ENCODE measurements around the genes CDH1 and PDF.

- PRO-cap, 2 experiments = no peak in any of the 2 experiments
Measured at GRCh38 chr16:67860979-67861499, 11.8 kb upstream of the EDC4 start.

- PRO-cap, 2 experiments = no peak in any of the 2 experiments
Measured at GRCh38 chr16:67929998-67930389, 1.7 kb downstream of the CTRL start.

- PRO-cap, 2 experiments = no peak in any of the 2 experiments
Measured at GRCh38 chr16:67937181-67937525, 503 bp upstream of the PSMB10 start.

DNA sequence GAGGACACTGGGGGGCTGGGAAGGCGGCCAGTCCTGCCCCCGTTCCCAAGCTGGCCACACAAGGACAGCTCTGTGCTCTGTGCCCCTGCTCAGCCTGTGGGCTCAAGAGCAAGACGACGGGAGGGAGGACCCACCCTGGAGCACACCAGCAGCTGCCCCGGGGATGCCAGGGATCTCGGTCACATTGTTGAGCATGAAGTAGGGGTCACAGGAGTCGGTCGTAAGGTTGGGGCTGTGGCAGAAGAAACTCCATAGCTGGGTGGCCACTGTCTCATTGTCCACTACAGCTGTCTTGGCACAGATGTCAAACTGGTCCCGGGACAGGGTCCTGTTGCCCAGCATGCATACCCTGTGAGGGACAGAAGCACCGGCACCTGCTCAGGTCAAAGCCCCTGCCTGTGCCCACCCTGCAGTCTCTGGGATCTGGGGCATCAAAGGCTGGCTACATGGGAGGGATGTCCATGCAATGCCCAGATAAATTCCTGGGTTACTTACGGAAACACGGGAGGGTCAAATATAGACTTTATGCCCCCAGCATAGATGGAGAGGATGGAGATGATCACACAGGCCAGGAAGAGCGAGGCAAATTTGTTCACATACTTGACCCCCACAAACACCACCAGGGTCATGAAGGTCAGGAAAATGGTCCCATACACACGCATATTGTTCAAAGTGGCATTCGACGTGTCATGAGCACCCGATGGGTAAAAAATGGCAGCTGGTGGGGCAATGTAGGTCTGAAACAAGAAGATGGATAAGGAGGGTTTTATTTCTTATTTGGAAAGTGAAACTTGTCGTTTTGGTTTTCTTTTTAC lies 8.0 kb upstream of the LCAT start:
- PRO-cap, 2 experiments = no peak in any of the 2 experiments

GRCh38 chr16:67966738-67967298 lies 1.6 kb downstream of the SLC12A4 start:
- PRO-cap, 2 experiments = no peak in any of the 2 experiments

- PRO-cap, 2 experiments = no peak in any of the 2 experiments
Measured at GRCh38 chr16:67995888-67996197, 3.4 kb downstream of the DPEP2 start.

- PRO-cap, 2 experiments = no peak in any of the 2 experiments
Measured at GRCh38 chr16:68065686-68066260, 19.4 kb upstream of the NFATC3 start.

DNA sequence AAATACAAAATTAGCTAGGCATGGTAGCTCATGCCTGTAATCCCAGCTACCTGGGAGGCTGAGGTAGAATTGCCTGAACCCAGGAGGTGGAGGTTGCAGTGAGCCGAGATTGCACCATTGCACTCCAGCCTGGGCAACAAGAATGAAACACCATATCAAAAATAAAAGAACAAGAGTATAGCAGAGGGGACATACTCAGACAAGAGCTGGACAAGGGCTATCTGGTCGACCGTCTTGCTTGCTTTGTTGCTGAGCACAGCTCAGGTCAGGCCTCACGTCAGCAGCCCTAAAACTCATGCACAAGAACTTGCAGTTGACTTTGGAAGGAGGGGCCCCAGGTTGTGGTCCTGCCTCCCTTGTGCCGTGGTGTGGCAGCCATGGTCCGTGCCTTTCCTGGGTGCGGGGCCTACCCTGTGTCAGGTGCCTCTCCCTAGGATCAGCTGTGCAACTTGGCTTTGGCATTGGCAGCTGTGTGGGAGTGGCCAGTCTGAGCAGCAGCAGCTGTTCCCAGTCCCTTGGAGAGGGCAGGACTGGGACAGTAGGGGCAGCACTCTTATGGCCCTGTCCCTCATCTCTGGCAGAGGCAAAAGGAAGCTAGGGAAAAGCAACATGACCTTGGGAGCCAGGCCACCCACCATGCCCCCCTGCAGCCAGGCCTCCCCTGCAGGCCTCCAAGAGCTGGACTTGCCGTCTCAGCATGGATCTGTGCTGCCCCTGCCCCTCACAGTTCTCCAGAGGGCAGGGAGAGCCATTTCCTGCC lies 15.8 kb upstream of the NFATC3 start:
- PRO-cap, 2 experiments = no peak in any of the 2 experiments

- PRO-cap, 2 experiments = peak in 1 of 2 experiments; most common plus-strand start chr16:68237275 (in 1); most common minus-strand start chr16:68237166 (in 1)
Measured at GRCh38 chr16:68236831-68237758, 1.2 kb upstream of the ESRP2 start.

GRCh38 chr16:68247262-68248388 lies 2.5 kb downstream of the PLA2G15 start:
- PRO-cap, 2 experiments = no peak in any of the 2 experiments

- PRO-cap, 2 experiments = no peak in any of the 2 experiments
Measured at GRCh38 chr16:68251700-68252245, 6.6 kb downstream of the PLA2G15 start.

- PRO-cap, 2 experiments = no peak in any of the 2 experiments
Measured at GRCh38 chr16:68287340-68288560, 23.0 kb downstream of the SLC7A6OS start.

- PRO-cap, 2 experiments = no peak in any of the 2 experiments
Measured at GRCh38 chr16:68296291-68297048, 14.3 kb downstream of the SLC7A6OS start.

GRCh38 chr16:68335157-68335659 lies 24.4 kb downstream of the PRMT7 start:
- PRO-cap, 2 experiments = no peak in any of the 2 experiments

GRCh38 chr16:68526082-68526772 lies 12.9 kb upstream of the ZFP90 start:
- PRO-cap, 2 experiments = no peak in any of the 2 experiments

GRCh38 chr16:68737039-68737535 lies at the start of gene CDH1:
Gene CDH1, plus strand, starts transcription at chr16:68737292.
- PRO-cap, 2 experiments = peak in 2 of 2 experiments; most common plus-strand start chr16:68737292 (in 2)

DNA sequence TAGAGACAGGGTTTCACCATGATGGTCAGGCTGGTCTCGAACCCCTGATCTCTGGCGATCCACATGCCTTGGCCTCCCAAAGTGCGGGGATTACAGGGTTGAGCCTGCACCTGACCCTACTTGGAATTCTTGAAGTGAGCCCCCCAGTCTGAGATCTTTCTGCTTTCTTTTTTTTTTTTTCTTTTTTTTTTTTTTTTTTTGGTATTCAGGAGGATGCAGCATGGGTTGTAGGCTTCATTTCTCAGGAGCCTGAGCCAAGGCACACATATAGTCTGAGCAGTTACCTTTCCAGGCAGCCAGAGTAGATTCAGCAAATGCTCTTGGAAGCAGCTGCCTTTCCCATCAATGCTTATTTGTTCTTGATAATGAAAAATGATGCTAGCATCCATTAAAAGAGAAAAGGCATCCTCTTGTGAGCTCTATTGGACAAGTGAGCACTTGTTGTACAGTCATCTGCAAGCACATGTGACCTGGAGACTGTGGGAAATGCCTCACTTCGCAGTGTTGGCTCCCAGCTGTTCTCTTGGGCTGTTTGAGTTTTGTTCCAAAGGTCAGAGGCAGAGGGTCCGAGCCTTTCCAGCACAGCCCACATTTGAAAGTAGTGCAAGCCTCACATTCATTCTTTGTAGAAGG lies 49.4 kb downstream of the CDH1 start:
- PRO-cap, 2 experiments = peak in 1 of 2 experiments; most common plus-strand start position 462 of the sequence (in 1); most common minus-strand start position 355 of the sequence (in 1)

- PRO-cap, 2 experiments = no peak in any of the 2 experiments
Measured at GRCh38 chr16:69116056-69116706, 10.7 kb downstream of the HAS3 start.

- PRO-cap, 2 experiments = no peak in any of the 2 experiments
Measured at GRCh38 chr16:69328969-69329794, 1.2 kb downstream of the PDF start.

DNA sequence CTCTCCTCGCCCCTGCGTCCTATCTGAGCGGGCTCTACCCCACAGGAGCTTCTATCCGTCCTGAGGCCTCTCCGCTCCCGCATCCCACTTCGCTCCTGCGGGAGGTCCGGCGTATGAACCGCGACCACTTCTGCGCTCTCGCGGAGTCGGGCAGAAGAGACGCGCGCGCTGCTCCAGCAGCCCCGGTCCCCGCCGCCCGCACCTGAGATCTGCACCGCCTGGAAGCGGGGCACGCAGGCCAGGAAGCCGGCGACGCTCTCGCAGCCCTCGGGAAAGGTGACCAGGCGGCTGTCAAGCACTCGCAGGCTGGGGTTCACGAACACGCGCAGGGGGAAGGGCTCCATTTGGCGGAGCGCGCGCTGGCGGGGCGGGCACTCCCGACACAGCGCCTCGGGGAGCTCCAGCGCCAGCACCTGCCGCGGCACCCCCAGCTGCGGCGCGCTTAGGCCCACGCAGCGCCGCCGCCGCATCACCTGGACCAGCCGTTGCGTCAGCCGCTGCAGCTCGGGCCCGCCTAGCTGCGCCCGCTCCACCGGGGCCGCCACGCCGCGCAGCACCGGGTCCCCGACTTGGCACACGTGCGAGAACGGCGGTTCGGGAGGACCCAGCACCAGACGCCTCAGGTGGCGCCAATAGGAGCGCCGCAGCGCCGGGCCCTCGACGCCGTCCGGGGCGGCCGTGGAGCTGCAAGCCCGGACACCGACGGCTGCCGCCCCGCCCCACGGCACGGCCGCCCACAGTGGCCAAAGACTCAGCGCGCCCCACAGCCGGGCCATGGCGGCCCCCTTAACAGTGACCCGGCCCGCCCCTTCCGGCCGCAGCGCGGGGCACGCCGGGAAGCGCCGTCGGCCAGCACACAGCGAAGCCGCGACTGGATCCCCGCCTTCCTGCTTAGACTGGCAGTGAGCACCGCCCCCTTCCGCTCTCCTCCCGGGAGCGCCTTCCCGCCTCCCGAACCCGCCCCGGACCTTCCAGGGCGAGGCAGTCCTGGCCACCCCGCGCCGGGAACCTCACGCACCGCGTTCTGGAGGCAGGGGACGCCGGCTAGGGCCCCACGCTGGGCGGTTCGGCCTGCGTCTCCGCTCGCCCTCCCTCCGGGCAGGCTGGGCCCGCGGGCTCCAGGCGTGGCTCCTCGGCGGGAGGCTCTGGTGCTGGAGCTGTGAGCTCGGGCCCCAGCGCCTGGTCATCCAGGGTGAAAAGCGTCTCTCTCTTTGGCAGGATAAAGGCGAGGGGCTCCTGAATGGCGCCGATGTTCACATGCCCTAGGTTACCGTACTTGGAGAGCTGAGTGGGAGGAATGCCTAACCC lies at the start of gene PDF:
Gene PDF (minus strand): TSS at position 794 of the 1,308 bp plus-strand sequence.
- PRO-cap, 2 experiments = peak in 1 of 2 experiments; most common plus-strand start position 383 of the sequence (in 1); most common minus-strand start position 444 of the sequence (in 1)

Measured in cerebral cortex (tissue), 2 donors.